Pericardium fibroblast (primary cell): ENCODE results near the genes NUDT2, VCP and ARHGEF39.

GRCh38 chr9:34254596-34254966 is 74.5 kb downstream of the KIF24 start:
- RAMPAGE, long total RNA: no peak

DNA sequence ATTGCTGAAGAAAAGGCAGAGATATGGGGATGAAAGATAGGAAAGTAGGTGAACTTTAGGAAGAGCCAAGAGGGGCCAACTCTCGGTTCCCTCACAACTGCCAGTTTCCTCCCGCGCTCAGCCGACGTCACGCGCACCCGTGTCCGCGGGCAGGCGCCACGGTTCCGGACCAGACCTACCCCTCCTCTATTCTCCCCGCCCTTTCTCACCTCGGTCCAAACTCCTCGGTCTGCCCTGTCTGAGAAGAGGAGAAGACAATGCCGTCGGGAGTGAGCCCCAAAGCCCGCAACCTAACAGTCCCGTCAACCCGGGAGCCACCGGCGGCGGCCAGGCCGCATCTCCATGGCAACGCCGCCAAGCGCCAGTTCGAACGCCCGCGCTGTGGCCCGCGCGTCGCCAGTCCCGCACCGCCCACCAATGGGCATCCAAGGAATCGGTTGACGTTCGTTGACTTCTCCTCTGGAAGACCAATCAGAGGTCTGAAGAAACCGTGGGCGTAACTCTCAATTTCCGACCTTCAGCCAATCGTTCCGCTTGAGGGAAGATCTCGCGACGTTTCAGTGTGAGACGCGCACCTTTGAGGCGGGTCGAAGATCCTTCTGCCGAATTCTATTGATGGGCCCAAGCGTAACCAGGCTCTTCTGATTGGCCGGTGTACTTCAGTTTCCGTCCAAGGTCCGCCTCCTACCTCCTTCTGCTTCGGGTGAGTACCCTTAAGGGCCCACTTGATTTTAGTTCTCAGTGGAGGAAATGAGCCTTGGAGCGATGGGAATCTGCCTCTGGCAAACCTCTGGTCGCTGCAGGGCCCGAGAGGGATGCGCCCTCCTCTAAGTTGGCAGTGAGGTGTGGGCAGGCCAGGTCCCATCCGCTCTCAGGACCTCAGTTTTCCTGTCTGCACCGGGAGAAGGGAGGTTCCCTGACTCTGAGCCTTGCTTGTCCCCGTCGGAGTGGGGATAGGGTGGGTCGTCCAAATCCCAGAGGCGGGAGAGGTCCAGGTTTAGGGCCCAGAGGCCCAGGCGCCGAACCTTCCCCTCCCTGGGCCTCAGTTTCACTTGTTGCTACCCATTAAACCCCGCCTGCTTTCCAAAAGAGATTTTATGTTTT is at the start of gene NUDT2:
Gene NUDT2, plus strand, starts transcription at position 673 of the 1,104 bp plus-strand sequence.
- RAMPAGE, long total RNA: no peak

DNA sequence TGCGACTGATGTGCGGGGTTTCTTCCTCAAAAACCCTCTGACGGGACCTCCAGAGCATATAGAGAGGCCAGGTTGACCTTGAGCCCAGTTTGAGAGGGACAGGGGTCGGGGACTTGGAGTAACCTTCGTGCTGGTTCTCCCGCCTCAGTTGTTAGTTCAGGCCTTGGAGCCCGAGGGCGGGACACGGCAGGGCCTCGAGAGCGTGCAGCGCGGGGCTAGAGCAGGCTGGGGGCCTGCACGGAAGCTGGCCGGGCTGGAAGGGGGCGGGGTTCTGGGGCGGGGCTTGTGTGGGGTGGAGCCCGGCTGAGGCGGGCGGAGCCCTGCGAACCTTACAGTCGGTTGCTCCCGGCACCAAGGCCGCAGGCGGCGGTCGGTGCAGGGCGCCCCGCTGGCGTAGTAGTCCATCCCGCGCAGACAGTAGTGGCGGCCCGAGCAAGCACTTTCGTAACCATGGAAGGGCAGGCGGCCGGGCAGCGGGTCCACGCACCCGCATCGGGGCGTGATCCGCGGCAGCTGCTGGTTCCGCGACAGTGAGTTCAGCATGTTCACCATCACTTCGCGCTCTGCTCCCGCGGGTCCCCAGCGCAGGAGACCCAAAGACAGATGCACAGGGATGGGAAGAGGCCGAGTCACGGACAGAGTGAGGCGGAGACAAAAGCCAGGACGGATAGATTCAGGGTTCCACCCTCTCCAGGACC is 4.0 kb upstream of the MYORG start:
- RAMPAGE, long total RNA: no peak

- RAMPAGE, long total RNA: no peak
Measured at GRCh38 chr9:34398453-34398937, 885 bp upstream of the C9orf24 start.

- RAMPAGE, long total RNA: no peak
Measured at GRCh38 chr9:34452470-34453228, 5.7 kb downstream of the FAM219A start.

DNA sequence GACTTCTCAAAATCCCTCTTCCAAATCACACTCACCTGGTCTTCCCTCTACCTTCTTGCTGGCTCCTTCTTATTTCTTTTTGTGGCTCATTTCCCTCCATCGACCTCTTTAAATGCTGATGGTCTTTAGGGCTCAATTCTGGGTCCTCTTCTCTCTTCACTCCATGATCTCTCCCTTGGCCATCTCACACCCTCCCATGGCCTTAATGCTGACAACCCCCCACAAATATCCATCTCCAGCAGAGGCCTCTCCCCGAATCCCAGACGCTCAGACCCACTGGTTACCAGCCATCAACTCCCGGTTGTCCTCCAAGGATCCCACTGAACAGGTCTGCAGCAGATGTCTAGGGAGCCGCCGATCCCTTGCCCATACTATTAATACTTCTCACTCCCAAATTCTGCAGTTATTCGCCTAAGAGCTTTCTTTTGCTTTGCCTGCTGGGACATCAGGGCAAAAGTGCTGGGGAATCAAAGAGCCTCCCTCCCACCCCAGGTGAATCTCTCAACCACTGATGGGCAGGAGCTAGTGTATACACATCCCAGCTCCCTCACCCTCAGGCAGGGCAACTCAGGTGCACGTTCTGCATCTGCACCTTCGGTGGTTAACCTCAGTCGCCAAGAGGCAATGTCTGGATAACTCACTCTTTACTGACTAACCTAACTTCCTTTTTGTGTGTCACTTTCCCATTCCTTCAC is 26.5 kb downstream of the CNTFR start:
- RAMPAGE, long total RNA: no peak

DNA sequence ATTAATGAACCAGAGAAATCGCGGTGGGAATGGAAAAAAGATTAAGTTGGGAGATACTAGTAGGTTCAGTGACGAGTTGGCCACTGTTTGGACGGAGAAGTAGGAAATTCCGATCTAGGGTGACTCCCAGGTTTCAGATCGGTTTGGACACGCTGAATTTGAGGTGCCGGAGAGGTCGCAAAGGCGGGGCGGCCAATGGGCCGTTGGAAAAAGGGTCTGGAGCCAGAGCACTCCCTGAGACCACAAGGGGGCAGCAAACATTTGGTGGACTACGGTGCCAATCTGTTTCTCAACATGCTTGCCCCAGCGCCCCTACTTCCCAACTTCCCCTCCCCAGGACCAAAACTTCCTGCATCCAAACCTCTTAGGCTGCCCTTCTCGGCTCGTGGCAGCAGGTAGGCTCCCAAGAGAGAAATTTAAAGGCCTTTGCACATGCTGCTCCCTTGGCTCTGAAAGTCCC is 872 bp upstream of the RPP25L start:
- RAMPAGE, long total RNA: no peak

DNA sequence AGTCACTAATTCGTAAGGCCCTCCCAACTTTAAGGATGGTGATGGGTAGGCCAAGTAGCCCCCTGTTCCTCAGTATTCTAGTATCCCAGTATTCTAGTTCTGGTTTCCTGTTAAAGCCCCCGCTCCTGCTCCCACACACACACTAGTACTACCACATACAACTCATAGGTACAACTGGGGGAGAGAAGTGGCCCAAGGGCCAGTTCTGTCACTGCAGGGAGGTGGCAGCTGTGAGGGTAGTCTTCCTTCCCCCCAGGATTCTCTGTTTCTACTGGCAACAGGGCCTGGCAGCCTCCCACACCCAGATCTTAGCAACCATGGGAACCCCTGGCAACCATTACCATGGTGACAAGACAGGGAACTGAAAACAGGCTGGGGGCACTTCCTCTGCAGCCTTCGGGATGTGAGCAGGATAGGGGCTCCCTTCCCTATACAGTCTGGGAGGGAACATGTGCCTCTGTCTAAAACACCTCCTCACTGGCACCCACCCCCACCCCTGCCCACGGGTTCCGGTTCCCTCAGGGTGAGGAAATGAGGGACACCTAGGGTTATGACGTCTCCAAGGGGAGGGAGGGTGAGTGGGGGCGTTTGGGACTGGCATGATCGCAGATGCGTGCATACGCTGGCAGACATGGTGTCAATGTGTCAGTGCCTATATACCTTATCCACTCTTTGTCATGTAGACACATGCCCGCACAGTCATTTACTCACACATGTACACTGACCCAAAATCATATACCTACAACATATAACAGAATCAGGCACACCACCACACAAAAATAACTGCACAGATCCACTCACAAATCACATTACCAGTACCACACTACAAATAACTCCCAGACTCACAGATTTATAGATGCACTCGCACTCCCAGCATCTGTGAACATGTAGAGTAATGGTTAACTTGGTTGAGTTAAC is 3.0 kb upstream of the DNAJB5 start:
- RAMPAGE, long total RNA: no peak

GRCh38 chr9:35026178-35026899 is 15.7 kb upstream of the C9orf131 start:
- RAMPAGE, long total RNA: no peak

DNA sequence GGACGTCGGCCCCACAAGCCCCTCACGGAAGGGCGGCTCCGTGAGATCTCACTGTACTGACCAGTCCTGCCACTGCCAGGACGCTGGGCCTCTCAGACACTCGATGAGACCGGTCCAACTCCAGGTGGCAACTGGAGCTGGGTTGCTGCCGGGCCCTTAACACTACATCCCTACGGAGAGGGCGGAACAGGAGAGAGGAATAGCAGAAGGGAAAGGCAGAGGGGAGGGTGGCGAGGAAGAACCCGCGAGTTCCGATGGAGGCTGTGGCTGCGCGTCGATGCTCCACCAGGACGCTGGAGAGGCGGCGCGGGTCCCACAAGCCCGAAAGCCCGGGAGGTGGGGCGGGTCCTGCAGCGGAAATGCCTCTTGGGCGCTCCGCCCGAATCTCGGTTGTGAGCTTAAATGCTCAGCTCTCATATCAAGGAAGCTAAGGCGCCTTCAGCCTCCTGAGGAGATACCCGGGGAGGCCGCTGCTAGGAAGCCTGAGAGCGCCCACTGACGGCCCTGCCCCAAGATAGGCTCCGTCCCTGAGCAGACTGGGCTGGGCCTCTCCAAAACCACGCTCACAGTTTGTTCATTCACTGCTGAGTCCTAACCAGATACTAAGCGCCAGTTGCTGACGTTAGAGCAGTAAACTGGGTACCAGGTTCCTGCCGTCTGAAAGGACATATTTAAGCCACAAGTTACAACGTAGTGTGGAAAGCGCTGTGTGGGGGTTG is 5.8 kb upstream of the C9orf131 start:
- RAMPAGE, long total RNA: no peak

- RAMPAGE, long total RNA: no peak
Measured at GRCh38 chr9:35070669-35071159, 1.7 kb downstream of the VCP start.

GRCh38 chr9:35072443-35073258 is at the start of gene VCP:
Gene VCP (minus strand): TSS chr9:35072625.
- RAMPAGE, long total RNA: start-site peak on the minus strand at chr9:35072567-35072634, 2,472 and 3,464 reads in 2 replicates

DNA sequence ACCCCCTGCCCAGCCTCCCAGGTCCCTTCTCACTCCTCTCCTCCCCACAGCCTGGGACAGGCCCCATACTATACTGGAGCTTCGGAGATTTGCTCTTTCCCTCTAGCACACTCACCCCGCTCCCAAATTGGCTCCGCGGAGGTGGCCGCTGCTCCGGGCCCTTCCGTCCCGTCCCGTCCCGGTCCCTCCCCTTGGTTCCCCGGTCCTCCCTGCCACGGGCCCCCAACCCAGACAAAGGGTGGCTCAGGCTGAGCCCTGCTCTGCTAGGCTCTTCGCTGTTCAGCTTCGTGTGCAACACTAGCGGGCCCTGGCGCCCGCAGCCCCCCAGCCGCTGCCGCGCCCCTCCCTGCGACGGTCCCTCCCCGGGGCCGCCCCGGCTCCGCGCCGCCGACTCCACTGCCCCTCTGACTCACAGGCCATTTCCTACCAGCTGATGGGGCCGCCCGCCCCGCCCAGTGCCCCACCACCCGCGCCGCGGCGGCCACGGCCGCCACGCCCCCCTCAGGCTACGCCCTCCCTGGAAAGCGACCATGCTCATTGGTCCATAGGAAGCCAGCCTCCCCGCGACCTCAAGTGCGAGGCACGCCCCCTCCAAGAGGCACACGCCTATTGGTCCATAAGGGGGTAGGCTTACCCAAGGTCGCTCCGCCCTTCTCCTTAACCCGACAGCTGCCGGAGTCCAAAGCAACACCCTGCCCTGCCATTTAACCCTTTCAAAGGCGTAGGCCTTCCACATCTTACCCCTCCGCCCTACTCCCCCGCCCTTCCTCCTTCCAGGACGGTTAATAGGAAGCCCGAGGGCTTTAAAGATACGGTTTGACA is 4.3 kb downstream of the ATOSB start:
- RAMPAGE, long total RNA: no peak

DNA sequence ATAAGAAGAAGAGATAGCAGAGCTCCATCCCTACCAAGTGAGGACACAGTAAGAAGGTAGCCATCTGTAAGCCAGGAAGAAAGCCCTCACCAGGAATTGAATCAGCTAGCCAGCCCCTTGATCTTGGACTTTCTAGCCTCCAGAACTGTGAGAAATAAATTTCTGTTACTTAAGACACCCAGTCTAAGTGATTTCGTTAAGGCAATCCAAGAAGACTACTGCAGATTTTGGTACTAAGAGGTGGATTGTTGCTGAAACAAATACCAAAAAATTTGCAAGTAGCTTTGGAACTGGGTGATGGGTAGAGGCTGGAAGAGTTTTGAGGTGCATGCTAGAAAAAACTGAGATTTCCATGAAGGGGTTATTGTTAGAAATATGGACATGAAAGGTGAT is 102.0 kb downstream of the UNC13B start:
- RAMPAGE, long total RNA: no peak

GRCh38 chr9:35526559-35526859 is 36.6 kb downstream of the RUSC2 start:
- RAMPAGE, long total RNA: no peak

DNA sequence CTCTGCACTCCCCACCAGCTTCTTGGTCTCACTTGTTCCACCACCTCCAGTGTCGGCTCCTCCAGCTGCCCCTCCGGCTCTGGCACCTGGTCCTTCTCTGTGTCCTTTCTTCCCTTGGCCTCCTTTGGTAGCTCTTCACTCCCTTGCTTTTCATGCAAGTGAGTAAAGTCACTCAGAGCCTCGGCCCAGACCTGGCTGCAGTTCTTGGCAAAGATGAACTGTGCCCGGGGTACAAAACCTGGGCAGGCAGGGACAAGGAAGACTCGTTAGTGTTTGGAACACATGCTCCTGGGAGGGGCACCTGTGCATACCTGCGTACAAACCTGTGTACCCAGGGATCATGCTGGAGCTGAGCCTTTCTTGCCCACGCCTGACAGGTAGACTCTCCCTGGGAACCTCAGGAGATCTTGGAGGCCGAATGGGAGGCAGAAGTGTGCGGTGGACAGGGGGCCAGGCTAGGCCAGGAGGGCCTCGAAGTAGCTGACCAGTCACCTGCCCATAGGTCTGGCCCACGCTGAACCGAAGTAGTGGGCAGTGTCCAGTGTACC is 761 bp downstream of the FAM166B start:
- RAMPAGE, long total RNA: no peak

DNA sequence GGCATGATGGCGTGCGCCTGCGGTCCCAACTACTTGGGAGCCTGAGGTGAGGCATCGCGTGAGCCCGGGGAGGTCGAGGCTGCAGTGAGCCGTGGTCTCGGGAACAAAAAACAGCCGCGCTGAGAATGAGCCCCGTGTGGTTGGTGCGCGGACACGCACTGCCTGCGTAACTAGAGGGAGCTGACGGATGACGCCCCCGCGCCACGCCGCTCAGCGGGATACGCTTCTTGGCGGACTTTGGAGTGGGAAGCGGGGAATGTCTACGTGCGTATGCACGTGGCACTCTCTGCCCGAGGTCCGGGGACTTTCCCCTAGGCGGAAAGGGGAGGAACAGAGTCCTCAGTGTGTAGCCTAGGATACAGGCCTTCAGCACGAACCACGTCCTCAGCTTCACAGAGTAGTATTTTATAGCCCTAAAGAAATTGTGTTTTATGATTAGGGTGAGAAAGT is 426 bp upstream of the CCDC107 start:
- RAMPAGE, long total RNA: start-site peak on the minus strand centred at position 336 of the sequence, 90 bp wide, 19,529 and 10,791 reads in 2 replicates

DNA sequence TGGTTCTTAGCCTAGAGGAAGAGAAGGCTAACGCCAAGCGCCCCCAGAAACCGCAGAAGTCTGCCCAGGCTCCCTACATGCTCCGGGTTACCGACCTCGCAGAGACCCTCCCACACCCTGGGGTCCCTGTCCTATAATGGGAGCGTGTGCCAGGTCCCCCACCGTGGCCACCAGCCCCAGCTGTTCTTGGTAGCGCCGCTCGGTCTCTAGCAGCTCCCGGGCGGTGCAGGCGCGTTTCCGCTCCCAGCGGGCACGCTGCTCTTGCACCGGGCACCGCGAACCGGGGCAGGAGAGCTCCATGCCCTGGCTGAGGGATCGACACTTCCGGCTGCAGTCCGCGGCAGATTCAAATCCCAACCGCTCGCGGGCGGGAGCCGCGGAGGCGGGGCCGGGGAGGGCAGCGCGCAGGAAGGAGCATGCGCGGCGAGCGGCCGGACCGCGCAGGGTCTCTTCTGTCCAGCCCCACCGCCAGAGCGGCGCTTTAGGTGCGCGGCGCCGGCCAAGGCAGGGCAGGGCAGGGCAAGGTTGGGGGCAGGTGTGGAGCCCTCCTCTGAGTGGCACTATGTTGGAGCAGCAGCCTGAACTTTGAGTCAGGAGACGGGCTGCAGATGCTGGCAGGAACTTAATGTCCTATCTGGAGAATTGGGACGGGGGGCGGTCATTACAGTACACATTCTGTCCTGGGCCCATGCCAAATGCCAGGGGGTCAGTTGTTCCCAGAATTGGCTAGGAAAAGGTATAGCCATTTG is at the start of gene ARHGEF39:
Gene ARHGEF39, minus strand, starts transcription at position 326 of the 749 bp plus-strand sequence.
- RAMPAGE, long total RNA: no peak

DNA sequence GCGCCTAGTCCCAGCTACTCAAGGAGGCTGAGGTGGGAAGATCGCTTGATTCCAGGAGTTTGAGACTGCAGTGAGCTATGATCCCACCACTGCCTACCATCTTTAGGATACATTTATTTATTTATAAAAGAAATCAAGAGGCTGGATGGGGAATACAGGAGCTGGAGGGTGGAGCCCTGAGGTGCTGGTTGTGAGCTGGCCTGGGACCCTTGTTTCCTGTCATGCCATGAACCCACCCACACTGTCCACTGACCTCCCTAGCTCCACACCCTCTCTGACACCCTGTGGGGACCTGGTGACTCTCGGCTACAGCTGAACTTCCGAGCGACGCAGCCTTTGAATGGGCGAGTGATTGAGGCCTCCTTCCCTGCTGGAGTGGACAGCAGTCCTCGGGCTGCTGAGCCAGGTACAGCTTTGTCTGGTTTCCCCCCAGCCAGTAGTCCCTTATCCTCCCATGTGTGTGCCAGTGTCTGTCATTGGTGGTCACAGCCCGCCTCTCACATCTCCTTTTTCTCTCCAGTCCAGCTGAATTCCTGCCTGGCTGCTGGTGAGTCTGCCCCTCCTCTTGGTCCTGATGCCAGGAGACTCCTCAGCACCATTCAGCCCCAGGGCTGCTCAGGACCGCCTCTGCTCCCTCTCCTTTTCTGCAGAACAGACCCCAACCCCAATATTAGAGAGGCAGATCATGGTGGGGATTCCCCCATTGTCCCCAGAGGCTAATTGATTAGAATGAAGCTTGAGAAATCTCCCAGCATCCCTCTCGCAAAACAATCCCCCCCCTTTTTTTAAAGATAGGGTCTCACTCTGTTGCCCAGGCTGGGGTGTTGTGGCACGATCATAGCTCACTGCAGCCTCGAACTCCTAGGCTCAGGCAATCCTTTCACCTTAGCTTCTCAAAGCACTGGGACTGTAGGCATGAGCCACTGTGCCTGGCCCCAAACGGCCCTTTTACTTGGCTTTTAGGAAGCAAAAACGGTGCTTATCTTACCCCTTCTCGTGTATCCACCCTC is 6.2 kb downstream of the CA9 start:
- RAMPAGE, long total RNA: no peak

GRCh38 chr9:35684219-35685209 is 5.2 kb downstream of the TPM2 start:
- RAMPAGE, long total RNA: no peak